ENCODE measurements around a stretch of chr15.

GRCh38 chr15:97969823-97970100 lies 9.3 kb downstream of the ARRDC4 start:
- PRO-cap = no peak

DNA sequence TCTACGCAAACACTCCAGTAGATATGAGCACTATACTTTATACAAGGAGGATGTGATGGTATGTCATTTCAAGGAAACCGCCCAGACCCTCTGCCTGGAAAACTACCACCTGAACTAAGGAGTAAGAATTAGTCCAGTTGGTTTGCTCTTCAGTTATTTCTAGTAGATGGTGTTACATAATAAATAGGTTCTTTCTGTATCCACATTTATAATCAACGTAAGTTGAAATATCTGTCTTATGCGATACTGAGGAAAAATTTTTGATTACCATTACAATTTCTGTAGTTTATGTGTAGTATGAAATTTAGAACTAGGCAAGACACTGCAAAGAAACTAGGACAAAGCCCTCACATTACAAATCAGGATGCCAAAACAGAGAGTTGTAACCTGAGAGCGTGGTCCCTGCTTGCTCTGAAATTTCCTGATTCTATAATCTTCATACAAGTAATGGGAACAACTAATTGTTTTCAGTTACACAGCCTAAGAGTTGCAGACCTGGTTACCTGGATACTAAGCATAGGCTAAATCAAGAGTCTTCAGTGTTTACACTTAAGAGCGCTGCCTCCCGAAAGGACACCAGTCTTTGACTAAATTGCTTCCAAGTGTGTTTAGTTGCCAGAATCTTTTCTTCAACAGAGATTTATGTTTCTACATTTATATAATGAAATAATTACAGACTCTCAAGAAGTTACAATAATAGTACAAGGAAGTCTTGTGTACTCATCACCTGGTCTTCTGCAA lies 13.9 kb downstream of the ARRDC4 start:
- PRO-cap = no peak

DNA sequence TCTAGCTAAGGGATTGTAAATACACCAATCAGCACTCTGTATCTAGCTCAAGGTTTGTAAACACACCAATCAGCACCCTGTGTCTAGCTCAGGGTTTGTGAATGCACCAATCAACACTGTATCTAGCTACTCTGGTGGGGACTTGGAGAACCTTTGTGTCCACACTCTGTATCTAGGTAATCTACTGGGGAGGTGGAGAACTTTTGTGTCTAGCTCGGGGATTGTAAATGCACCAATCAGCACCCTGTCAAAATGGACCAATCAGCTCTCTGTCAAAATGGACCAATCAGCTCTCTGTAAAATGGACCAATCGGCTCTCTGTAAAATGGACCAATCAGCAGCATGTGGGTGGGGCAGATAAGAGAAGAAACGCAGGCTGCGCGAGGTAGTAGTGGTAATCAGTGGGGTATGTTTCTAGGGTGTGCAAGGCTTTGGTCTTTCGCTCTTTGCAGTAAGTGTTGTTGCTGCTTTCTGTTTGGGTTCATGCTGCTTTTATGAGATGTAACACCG lies 98.1 kb upstream of the IGF1R start:
- PRO-cap = no peak

DNA sequence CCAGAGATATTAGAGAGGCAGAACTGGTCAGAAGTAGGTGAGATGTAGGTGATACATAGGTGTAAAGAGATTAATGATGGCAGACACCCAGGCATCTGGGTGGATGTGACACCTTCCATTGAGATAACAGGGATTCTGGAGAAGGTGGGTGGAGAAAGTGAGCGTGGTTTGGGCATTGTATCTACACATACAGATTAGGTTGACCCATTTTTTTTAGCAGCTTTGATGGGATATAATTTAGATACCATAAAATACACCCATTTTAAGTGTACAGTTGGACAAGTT lies 93.4 kb upstream of the IGF1R start:
- PRO-cap = no peak

DNA sequence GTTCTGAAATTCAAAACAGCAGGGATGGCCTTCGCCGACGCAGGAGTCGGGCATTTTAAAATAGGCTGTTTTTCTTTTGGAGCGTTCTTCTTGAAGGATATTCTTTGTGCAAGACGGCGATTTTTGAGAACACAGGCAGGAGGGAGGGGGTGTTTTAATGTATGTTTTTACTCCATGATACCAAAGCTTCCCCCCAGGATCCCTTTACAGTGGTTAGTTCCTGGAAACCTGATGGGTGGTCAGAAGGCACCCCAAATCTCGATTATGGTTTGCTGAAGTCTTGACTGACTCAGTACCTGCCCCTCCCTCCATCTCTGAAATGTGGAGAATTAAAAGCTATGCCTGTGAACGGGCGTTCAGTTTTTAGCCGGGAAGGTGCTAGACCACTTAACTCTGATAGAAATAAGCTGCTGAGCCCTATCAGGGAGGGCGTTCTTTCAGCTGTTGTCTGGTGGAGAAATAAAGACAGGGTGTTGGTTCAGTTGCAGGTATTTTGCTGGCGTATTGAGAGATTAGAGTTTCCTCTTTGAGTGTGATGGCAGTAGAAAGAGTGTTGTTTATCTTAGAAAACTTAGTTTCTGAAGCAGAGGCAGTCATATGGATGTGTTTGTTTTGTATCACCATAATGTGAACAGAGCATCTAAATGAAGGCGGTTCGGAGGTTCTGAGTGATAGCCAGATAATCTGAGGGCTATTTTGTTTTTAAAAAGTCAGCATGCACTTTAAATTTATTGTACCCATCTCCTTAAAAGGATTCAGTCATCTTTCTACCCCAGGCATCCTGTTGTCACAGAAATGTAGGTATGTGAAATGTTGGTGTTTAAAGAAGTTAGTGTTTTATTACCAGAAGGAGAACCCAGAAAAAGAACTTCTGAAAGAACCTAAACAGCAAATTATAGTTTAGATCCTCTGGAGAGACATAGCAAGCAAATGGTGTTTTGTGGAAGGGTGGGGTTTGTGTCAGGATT lies 3.5 kb downstream of the IGF1R start:
- PRO-cap = bidirectional peak, plus-strand start at position 359 of the sequence, minus-strand start at position 257 of the sequence

DNA sequence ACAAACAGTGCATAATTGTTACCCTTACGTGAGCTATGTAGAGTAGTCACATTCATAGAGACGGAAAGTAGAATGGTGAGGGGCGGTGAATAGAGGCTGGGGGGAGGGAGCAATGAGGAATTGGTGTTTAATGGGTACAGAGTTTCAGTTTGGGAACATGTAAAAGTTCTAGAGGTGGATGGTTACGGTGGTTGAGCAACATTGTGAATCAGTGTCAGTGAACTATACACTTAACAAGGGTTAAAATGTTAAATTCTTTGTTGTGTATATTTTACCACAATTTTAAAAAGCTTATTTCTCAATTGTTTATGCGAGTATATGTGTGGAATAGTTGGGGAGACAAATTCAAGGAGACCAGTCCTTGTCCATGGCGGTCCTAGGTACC lies 18.3 kb downstream of the IGF1R start:
- PRO-cap = no peak

GRCh38 chr15:98714148-98714618 lies 65.8 kb downstream of the IGF1R start:
- PRO-cap = no peak

- PRO-cap = no peak
These were observed 81.3 kb downstream of the IGF1R start for GRCh38 chr15:98729518-98730188.

DNA sequence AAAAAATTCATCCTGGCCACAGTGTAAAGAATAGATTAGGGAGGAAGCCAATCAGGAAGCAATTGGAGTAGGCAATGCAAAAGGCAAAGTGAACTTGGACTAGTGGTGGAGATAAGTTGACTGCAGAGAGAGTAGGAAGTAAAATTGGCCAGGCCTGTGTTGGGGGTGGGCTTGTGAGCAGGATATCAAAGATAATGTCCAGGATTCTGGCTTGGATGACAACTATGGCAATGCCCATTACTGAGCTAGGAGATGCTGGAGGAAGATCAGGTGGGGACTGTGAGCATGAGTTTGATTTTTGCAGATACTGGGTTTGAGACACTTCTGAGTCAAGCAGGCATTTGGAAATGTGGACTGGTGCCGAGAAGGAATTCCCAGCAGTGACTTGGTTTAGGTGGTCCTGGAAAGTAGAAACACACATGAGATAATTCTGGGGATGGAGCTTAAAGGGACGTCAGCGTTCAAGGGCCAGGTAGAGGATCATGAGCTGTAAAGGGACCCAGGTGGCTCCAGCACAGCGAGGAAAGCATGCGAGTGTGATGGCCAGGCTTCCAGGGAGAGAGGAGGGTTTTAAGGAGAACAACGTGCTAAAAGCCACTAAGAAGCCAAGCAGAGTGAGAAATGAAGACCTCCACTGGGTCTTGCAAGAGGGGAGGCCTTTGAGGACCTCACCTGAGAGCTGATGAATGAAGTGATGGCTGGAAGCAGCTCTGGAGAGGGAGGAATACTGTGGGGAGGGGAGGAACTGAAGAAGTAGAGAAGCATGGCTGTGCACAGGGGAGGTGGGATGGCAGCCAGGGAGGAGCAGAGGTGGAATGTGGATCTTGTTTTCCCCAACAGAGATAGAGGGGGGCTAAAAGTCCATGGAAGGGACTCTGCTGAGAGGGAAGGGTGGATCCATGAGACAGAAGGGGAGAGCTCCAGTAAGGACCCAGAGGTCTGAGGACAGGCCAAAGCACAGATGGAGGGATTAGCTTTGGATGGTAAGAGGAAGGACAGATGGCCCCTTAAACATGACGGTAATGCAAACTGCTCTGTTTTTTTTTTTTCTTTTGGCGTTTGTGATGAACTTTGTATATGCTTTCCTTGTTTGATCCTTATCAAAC lies 95.7 kb downstream of the IGF1R start:
- PRO-cap = no peak

DNA sequence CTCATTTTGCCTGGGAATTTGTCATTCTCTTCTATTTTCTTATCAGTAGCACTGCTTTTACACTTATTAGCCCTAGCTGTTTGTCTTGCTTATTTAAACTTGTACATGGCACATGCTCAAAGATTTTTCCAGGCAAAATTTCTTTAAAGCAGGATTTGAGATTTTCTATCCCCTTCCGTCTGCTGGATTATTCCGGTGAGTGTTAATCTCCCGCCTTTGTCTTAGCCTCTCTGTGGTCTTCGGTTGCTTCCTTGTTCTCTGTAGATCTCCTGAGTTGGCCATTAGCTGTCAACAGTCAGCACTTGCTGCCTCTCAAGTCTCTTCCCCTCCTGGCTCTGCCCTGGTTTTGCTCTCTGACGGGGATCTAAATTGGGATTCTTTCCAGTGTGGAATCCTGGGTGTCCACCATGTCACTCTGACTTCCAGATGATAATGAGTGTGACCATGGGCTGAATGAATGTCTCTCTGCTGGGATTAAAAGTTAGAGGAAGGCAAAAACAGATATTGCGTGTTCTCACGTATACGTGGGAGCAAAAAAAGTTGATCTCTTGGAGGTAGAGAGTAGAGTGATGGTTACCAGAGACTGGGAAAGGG lies 121.5 kb downstream of the IGF1R start:
- PRO-cap = no peak

- PRO-cap = no peak
These were observed 130.0 kb downstream of the IGF1R start for GRCh38 chr15:98778215-98778918.

- PRO-cap = no peak
These were observed 130.6 kb downstream of the IGF1R start for GRCh38 chr15:98778919-98779345.

DNA sequence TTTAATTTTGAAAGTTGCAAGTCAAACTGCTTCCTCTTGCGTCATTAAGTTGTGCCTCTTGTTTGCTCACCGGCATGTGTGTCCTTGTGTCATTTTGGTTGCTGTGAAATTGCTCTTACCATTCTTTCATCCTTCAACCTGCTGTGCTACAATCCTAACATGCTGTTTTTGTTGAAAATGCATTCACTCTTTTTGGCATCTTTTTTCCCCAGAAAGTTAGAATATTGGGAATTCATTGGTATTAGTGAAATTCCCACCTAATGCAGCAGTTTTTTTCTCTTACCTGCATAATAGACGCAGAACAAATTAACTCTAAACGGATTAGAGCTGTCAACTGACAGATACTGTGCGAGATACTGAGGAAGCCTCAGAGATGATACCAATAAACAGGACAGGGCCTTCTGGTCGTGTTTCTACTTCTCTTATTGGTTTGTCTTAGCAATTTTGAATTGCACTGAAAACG lies 164.5 kb downstream of the PGPEP1L start:
- PRO-cap = no peak

GRCh38 chr15:98843489-98844285 lies 163.9 kb downstream of the PGPEP1L start:
- PRO-cap = no peak

- PRO-cap = no peak
These were observed 160.1 kb downstream of the PGPEP1L start for GRCh38 chr15:98847155-98848148.

- PRO-cap = bidirectional peak, plus-strand start at chr15:98866694, minus-strand start at chr15:98866606
These were observed 141.0 kb downstream of the PGPEP1L start for GRCh38 chr15:98866414-98867106.

DNA sequence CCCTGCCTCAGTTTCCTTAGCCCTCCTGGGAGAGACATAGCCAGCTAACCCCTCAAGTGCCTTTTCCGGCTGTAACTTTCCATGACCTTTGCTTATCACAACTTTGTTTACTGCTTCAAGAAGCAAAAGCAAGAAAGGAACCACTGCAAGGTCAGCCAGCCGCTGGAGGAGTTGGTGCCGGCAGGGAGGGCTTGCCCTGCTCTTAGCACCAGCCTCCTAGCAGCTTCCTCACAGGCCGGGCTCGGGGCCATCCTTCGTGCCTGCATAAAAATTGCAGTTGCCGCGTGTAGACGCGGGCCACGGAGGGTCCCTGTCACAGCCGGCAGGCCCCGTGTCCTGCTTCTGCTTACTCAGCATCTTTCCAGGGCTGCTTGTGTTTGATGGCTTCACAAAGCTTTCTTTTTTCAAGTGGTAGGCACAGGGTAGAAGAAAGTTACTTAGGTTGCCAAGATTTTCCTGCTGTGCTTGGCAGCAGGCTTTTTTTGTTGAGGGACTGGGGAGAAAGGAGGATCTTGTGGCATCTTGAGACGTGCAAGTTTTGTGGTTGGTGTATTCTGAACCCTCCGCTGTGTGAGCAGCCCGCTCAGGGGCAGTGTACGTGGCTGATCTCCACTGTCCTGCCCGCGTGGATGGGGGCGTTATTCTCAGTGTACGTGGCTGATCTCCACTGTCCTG lies 84.4 kb downstream of the PGPEP1L start:
- PRO-cap = no peak

DNA sequence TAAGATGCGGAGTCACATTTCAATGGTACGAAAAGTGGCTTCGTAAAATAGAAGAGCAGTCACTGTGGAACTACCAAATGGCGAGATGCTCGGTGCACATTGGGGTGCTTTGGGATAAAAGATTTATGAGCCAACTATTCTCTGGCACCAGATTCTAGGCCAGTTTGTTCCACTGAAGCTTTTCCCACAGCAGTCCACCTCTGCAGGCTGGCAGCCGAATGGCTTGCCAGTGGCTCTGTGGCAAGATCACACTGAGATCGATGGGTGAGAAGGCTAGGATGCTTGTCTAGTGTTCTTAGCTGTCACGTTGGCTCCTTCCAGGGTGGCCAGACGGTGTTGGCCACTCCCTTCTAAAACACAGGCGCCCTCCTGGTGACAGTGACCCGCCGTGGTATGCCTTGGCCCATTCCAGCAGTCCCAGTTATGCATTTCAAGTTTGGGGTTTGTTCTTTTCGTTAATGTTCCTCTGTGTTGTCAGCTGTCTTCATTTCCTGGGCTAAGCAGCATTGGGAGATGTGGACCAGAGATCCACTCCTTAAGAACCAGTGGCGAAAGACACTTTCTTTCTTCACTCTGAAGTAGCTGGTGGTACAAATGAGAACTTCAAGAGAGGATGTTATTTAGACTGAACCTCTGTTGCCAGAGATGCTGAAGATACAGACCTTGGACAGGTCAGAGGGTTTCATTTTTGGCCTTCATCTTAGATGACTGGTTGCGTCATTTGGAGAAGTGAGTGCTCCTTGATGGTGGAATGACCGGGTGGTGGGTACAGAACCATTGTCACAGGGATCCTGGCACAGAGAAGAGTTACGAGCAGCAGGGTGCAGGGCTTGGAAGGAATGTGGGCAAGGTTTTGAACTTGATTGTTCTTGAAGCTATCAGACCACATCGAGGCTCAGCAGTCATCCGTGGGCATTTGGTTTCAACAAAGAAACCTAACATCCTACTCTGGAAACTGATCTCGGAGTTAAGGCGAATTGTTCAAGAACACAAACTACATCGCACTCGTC lies 45.4 kb downstream of the PGPEP1L start:
- PRO-cap = no peak

GRCh38 chr15:99100285-99100854 lies 4.5 kb upstream of the SYNM start:
- PRO-cap = unidirectional peak, minus-strand start at chr15:99100693

- PRO-cap = bidirectional peak, plus-strand start at chr15:99106860, minus-strand start at chr15:99106544
These were observed 1.7 kb downstream of the SYNM start for GRCh38 chr15:99106421-99107110.

All from tibial artery (tissue), 1 donor.